Kidney epithelial cell (primary cell): ENCODE measurements around a stretch of chr11.

DNA sequence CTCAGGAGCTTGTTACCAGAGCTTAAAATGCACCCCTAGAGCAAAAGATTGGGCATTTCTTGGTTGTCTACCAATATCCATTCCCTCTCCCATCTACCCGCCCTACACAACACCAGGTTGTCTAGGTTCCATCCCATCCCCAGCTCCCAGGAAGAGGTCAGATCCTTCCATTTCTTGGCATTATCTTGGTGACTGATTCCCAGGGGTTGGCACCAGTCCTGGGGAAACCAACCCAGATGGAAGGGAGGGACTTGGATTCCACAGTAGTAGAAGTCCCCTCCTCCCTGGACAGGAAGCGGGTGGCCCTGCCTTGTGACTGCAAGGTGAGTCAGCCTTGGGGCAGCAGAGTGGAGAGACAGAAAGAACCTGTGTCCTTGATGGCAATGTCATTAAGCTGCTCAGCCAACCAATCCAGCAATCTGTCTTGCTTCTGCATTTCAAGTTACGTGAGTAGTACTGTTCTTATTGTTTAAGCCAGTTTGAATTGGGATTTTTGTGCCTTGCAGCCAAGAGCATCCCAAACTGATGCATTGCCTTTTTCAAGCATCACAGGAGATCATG lies 26.5 kb downstream of the SYT13 start:
- RAMPAGE, long total RNA = no peak
- RRBS = no CpG with 5 or more reads among the region's 3 CpGs

DNA sequence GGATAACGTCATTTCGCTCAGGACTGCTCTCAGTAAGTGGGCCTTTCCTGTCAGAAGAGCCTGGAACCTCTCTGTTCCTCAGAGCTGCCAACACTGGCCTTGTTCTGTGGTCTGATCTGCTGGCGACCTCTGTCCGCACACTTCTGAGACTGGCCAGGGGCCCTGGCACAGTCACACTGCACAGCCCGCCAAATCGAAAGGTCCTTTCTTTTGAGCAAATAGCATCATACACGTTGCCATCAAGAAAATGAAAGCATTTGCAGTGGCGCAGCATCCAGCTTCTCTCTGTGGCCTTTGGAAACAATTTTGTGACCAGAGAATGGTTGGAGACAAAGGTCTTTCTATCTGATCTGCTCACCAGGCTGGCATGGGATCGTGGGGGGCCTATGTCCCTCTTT lies 80.1 kb upstream of the SYT13 start:
- RAMPAGE, long total RNA = no peak
- RRBS = no CpG with 5 or more reads among the region's 9 CpGs

DNA sequence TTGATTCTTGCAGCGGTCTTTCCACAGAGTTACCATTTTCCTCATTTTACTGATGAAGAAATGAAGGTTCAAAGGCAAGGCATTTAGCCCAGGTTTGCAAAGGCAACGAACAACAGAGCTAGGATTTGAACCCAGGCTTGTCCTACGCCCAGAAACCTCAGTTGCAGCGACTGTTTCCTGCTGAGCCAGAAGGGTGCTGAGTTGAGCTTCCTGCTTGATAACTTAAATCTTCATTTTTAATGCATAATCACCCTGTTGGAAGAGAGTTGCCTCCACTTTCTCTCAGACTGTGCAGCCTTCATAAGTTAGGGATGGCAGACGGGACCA lies 148.1 kb upstream of the SYT13 start:
- RAMPAGE, long total RNA = no peak
- RRBS = no CpG with 5 or more reads among the region's 5 CpGs

- RAMPAGE, long total RNA = no peak
- RRBS = no CpG with 5 or more reads among the region's 13 CpGs
Observed at GRCh38 chr11:45662747-45663365, 2.6 kb downstream of the CHST1 start.

DNA sequence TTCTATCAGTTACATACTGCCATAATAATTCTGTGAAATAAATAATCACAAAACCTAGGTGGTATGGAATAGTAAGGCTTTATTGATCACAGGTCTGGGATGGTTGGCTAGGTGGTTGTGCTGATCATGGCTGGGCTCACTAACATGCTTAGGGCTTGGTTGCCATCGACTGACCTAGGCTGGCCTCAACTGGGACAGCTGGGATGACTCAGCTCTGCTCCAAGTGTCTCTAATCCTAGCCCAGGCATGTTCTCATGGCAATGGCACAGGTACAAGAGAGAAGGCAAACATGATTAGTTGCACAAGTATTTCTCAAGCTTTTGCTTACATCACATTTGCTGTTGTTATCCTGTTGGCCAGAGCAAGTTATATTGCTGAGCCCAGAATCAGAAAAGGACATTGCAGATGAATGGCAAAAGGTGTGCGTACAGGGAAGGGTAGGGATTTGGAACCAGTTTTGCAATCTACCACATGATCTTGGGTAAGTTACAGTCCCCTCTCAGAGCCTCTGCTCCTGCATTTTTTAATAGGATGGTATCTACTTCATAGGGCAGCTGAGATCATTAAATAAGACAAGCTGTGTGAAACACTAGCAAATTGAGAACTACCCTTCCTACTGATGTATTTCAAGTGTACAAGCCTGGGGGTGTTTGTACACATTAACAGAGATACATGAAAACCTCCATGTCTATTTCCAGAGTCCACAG lies 68.4 kb upstream of the SLC35C1 start:
- RAMPAGE, long total RNA = no peak
- RRBS = no CpG with 5 or more reads among the region's 2 CpGs

DNA sequence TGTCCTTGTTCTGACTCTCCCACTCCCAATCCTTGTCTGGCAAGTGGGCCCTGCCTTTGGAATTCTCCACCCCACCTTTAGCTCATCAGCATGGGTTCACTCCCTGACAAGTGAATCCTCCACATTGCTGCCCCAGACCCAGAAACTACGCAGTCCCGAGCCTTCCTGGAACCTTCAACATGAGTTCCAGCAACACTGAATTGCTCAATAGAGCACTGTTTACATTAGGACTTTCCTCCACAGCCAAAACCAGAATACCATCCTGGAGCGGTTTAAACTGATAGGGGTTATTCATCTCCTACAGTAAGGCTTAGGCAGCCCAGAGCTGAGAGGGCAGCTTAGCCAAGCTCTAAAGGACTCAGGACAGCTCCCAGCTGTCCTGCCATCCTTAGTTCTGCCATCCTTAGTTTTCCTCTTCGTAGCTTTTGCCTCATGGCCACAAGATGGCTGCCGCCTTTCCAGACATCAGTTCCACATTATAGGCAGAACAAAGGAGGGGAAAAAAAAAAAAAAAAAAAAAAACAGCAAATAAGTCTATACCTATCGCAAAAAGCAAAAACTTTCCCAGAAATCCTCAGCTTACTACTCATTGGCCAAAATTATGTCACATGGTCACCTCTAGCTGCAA lies 5.8 kb upstream of the SLC35C1 start:
- RAMPAGE, long total RNA = no peak
- RRBS = no CpG with 5 or more reads among the region's 6 CpGs

DNA sequence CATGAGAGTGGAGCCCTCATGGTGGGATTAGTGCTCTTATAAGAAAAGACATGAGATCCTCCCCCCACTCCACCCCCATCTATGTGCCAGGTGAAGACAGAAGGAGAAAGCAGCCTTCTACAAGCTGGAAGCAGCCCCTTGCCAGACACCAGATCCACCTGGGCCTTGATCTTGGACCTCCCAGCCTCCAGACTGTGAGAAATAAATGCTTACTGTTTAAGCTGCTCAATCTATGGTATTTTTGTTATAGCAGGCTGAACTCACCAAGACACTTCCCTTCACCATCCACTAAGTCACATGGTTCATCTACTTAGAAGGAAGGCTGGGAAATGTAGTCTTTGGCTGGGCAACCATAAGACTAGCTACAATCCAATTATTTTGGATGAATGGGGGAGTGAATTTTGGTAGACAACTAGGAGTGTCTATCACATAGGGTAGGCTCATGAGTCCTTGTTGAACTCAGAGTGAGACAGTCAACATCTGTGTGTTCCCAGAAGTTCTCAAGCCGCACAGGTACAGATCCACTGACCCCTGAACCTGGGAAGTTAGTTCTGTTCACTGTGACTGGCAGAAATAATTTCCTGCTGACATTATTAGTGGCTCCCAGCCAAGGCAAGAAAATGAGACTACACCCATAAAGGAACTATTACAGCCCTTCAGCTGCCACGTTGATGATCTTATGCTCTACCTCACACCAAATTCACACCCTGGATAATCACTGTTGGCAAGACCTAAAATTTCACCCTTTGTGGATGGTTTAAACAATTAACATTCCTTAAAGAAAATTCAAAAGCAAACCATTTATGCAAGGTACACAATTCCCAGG lies 3.2 kb upstream of the SLC35C1 start:
- RAMPAGE, long total RNA = no peak
- RRBS = no CpG with 5 or more reads among the region's 2 CpGs

- RAMPAGE, long total RNA = no peak
- RRBS = no CpG with 5 or more reads among the region's 11 CpGs
Observed at GRCh38 chr11:45848524-45849352, 1.5 kb downstream of the CRY2 start.

DNA sequence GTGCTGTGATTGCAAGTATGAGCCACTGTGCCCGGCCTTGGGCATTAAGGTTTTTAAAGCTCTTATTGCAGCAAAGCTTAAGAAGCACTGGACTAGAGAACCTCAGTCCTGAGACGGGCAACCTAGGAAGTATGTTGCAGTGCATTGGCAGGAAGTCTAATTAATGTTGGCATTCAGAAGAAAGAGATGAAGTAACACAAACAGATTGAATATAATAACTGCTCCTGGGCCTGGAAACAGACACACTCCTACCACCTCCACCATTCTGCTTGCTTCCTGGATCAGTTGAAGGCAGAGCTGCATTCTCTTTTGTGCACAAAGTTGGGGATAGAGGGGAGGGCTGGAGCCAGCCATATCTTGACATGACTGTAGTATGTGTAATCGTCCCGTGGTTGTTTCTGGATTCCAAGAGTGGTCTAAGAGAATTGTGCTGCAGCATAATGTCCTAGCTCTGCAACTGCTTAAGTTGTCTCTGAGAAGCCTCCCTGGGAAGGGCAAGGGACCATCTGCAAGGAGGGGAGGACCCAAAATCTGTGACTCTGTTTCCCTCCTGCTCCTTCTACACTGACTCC lies 3.1 kb downstream of the CRY2 start:
- RAMPAGE, long total RNA = no peak
- RRBS = no CpG with 5 or more reads among the region's 4 CpGs

DNA sequence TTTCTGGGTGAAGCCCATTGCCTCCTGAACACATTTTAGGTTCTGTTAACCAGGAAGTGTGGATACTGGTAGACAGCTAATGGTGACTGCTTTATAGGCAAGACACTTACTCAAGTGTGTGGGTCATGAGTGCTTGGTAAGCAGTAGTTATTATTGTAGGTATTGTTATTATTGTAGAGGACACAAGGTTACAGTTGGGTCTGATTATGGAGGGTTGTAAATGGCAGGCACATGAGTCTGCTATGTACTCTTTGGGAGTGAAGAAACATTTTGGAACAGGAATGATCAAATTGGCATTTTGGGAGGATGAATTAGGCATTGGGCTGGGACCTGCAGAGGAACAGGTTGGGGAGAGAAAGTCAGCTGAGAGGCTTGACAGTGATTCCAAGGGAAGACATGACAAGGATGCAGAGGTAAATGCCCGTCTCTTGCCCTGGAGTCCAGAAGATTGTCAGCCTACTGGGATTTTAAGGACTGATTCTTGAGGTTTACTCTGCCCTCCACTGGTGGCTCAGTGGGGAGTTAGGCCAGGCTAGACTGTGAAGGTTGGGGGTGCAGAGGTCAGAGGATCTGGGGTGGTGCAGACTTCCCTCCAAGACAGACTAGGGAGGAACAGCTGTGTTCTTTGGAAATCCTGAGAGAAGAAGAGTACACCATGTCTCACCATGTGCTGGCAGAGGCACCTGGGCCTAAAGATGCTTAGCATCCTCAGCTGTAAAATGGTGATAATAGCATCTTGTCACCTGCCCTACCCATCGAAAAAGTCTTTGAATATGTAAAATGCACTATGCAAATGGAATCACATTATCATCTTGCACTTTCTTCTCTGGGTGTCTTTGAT lies 10.1 kb upstream of the MAPK8IP1 start:
- RAMPAGE, long total RNA = no peak
- RRBS = no CpG with 5 or more reads among the region's 2 CpGs

DNA sequence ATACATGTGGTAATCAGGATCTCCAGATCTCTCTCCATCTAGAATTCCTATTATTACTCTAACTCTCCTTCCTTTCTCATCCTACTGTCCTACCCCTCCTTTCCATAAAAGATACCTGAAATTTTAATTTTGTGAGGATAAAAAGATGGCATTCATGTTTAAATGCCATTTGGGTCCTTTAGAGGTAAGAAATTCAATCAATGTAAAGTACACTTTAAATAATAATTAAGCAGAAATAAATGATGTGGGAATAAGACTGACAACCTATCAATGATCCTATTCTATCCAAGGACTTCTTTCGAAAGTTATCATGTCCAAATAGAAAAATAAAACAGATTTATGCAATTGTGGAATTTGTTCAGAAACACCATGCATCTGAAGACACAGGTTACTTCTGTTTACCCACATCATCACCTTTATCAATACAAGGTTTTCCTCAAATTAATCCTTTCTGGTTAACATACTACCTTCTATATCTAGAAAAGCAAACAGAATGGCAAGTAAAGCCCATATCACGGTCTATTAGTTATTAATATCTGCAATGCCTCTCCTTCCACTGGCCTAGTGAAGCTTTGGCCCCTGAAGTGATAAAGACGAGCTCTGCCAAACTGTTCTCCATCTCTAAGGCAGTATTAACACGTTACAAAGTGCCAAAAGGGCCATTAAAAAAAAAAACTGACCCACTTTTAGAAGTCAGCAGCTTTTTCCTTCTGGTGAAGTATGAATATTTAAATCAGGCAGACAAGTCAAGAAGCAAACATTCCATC lies 78.1 kb downstream of the PHF21A start:
- RAMPAGE, long total RNA = no peak
- RRBS = no CpG with 5 or more reads among the region's 4 CpGs

- RAMPAGE, long total RNA = no peak
- RRBS = 14% methylated on average over 4 of the region's 31 CpGs
Observed at GRCh38 chr11:46296485-46297505, 19.3 kb downstream of the CREB3L1 start.

DNA sequence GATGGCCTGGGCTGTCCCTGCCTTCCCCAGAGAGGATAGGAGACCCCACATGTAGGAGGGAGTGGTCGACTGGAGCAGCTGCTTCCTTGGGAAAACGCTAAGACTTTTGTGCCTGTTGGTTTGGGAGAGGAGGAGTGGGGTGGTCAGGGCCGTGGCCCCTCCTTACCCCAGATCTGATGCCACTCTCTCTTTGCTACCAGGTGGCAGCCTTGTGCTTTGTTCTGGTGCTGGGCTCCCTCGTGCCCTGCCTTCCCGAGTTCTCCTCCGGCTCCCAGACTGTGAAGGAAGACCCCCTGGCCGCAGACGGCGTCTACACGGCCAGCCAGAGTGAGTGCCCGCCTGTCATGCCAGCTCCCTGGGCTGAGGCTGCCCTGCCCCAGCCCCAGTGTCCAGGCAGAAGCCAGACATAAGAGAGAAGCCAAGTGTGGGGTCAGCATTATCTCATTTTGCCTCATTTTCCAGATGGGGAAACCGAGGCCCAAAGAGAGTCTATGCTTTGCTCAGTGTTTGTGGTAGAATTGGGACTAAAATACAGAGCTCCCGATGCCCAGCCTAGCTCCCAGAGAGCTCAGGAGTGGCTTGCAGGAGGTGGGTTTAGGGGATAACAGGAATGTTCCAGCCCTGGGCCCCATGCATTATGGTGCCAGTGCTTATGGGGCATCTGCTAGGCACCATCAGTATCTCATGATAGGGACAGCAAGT lies 30.0 kb upstream of the DGKZ start:
- RAMPAGE, long total RNA = no peak
- RRBS = no CpG with 5 or more reads among the region's 13 CpGs

- RAMPAGE, long total RNA = no peak
- RRBS = no CpG with 5 or more reads among the region's 9 CpGs
Observed at GRCh38 chr11:46318379-46319041, 28.8 kb upstream of the DGKZ start.

- RAMPAGE, long total RNA = no peak
- RRBS = no CpG with 5 or more reads among the region's 16 CpGs
Observed at GRCh38 chr11:46320081-46320539, 27.2 kb upstream of the DGKZ start.

- RAMPAGE, long total RNA = no peak
- RRBS = no CpG with 5 or more reads among the region's 5 CpGs
Observed at GRCh38 chr11:46383481-46383942, 2.0 kb downstream of the MDK start.

GRCh38 chr11:46542216-46542827 lies 51.5 kb downstream of the AMBRA1 start:
- RAMPAGE, long total RNA = no peak
- RRBS = no CpG with 5 or more reads among the region's 17 CpGs

DNA sequence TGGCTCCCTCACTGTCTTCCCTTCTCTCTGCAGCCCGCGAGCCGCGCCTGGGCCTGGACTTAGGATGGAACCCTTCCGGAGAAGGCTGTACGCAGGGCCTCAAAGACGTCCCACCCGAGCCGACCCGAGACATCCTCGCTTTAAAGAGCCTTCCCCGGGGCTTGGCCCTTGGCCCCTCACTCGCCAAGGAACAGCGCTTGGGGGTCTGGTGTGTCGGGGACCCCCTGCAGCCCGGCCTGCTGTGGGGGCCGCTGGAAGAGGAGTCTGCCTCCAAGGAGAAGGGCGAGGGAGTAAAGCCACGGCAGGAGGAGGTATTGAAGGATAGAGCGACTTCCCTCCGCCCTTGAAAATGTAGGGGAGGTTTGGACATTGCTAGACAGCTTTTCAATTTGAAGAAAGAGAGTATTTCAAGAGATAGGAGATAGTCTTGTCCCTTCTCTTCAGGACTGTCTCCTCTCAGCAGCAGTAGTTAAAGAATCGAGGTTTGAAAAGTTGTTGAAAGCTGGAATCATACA lies 592 bp downstream of the ZNF408 start:
- RAMPAGE, long total RNA = no peak
- RRBS = 2% methylated on average over 9 of the region's 22 CpGs

GRCh38 chr11:46718161-46718827 lies 719 bp upstream of the F2 start:
- RAMPAGE, long total RNA = no peak
- RRBS = no CpG with 5 or more reads among the region's 9 CpGs

GRCh38 chr11:47104195-47105103 lies 72.2 kb downstream of the ARFGAP2 start:
- RAMPAGE, long total RNA = no peak
- RRBS = no CpG with 5 or more reads among the region's 4 CpGs